Skeletal muscle tissue (tissue), 7 donors: ENCODE data around the gene NEURL1B.

GRCh38 chr5:169637595-169638275, 660 bp downstream of the DOCK2 start:
- PRO-cap, 3 experiments, result no peak in any of the 3 experiments
- RAMPAGE, long total RNA, result no peak
- RRBS, 2 experiments, result no CpG with 5 or more reads among the region's 17 CpGs

DNA sequence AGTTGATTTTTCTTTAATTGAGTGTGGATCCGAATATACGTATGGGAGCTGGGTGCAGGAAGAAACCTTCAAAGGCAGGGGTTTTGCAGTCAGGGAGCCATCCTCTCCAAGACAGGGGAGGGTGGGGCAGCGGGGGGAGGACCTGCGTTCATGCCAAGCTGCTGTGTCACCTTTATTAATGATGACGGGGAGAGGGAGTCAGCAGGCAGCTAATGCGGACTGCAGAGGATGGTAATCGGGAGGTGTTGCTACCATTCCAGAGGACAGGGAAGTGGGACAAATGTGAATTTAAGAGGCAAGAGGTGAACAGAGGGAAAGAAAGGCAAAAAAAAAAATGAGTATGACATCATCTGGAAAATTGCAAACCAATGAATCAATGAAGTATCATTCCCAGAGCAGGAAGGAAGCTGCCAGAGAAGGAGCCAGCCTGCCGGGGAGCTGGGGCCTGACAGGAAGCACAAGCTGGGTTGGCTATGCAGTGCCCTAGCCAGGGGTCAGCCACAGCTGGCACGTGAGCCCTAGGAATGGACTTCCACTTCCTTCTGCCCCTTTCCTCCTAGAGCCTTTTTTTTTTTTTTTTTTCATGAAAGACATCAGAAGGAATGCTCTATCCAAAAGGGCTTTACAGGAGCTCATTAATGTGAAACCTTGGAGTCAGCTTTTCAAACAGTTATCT, 9.3 kb downstream of the INSYN2B start:
- PRO-cap, 3 experiments, result no peak in any of the 3 experiments
- RAMPAGE, long total RNA, result no peak
- RRBS, 2 experiments, result no CpG with 5 or more reads among the region's 9 CpGs

DNA sequence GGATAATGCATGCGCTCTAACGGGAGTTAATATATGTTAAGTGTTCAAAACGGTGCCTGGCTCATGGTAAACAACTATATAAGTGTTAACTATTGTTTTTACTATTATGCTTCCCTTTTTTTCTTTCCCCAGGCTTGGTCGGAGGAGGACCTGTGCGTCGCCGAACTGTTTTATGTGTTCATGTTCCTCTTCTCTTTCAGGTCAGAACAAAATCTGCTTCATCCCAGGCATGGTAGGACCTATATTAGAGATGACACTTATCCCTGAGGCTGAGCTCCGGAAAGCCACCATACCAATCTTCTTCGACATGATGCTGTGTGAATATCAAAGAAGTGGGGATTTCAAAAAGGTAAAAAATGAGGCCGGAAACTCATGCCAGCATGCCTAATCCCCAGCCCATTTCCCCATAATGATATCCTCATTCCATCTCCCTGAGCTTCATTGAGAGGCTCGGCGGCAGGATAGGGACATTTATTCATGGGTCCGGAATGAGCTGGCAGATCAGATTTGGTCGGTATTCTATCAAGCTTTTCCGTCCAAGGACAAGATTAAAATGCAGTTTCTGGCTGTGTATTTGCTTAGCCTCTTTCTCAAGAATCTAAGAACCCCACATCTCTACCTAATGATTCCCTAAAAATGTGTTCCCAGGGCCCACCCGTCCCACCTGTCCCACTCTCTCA, 38.6 kb upstream of the INSYN2B start:
- PRO-cap, 3 experiments, result no peak in any of the 3 experiments
- RAMPAGE, long total RNA, result no peak
- RRBS, 2 experiments, result 60 to 66% methylated on average over 4 of the region's 16 CpGs

GRCh38 chr5:170244361-170244869, 11.6 kb downstream of the C5orf58 start:
- PRO-cap, 3 experiments, result no peak in any of the 3 experiments
- RAMPAGE, long total RNA, result no peak
- RRBS, 2 experiments, result no CpG with 5 or more reads among the region's 10 CpGs

DNA sequence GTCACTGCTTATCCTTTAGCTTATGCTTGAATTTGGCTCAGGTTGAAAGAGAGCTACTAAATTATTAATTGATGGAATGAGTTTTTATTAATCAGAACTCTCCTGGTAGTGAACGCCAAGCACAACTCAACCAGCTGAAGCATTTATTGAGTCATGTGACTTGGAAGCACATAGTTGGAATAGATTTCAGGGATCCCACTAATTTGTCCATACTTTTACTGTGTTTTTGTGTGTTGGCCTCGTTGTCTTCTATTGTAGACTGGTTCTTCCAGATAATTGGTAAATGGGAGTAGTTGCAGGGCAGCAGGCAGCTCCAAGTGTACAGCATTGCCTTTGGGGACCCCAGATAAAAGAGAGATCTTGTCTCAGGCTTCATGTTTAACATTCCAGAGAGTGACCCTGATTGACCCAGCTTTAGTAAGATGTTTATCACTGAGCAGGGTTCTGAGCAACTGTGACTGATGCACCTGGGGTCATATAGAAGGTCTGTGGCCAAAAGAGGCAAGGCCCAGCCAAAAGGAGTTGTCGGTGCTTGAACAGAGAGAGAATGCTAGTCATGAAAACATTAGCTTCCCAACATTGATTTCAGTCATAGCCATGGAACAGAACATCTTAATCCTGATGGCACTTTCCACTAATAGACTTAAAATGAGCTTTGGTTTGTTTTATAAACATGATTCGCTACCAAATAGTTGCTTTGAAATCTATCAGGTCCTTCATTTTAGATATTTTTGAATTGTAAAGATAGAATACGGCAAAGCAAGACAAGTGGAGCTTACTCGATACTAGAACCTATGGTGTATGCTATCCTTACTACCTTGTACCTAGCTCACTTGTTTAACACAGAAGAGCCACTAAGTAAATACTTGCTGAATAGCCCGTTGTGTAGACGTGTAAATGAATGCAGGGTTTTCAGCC, 13.8 kb downstream of the C5orf58 start:
- PRO-cap, 3 experiments, result no peak in any of the 3 experiments
- RAMPAGE, long total RNA, result no peak
- RRBS, 2 experiments, result no CpG with 5 or more reads among the region's 8 CpGs

DNA sequence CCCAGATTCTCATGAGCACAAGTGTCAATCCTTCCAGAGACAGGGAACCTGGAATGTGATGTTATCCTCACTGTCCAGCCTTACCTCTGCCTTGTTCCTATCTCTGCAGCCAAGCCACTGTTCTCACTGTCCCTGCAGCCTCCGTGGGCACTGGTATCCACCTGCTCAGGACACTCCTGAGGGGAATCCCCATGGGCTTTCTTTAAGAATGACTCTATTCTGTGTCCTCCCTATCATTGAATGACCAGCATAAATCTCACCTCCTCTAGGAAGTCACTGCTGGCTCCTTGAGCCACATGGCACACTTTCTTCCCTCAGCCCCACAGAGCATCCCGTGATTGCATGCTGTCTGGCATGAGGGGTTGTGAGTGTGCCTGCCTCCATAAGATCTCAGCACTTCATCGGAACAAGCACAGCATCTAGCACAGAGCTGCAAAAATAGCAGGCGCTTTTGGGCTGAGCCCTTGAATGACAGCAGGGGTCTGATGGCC, 27.2 kb downstream of the C5orf58 start:
- PRO-cap, 3 experiments, result no peak in any of the 3 experiments
- RAMPAGE, long total RNA, result no peak
- RRBS, 2 experiments, result no CpG with 5 or more reads among the region's 4 CpGs

GRCh38 chr5:171396130-171396796, 8.6 kb downstream of the NPM1 start:
- PRO-cap, 3 experiments, result no peak in any of the 3 experiments
- RAMPAGE, long total RNA, result no peak
- RRBS, 2 experiments, result no CpG with 5 or more reads among the region's 7 CpGs

GRCh38 chr5:171570175-171570918, 150.9 kb downstream of the FGF18 start:
- PRO-cap, 3 experiments, result no peak in any of the 3 experiments
- RAMPAGE, long total RNA, result no peak
- RRBS, 2 experiments, result no CpG with 5 or more reads among the region's 2 CpGs

GRCh38 chr5:171924276-171925212, 81.9 kb downstream of the FBXW11 start:
- PRO-cap, 3 experiments, result no peak in any of the 3 experiments
- RAMPAGE, long total RNA, result no peak
- RRBS, 2 experiments, result 100% methylated on average over 3 of the region's 29 CpGs

DNA sequence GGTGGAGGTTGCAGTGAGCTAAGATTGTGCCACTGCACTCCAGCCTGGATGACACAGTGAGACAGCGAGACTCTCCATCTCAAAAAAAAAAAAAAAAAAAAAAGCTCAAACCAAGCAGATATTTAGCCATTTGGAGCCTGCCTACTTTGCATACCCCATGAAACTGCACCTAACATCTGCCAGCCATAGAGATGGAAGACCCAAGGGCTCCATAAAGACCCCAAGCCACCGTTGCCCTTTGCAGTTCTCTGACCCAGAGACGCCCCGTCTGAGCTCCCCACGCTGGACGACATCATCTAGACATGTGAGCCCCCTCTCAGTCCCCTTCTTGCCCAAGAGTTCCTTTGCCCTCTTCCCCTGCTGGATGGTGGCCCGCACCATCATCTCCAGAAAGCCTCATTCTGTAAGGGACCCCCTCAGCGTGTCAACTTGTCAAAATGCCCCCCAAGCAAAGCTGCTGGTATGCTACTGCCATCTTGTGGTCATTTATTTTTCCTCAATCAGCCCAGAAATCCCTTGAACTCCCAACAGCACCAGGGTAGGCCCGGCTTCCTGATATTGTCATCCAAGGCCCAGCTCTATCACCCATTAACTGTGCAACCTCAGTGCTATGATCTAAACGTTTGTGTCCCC, 53.0 kb upstream of the FBXW11 start:
- PRO-cap, 3 experiments, result no peak in any of the 3 experiments
- RAMPAGE, long total RNA, result no peak
- RRBS, 2 experiments, result no CpG with 5 or more reads among the region's 10 CpGs

DNA sequence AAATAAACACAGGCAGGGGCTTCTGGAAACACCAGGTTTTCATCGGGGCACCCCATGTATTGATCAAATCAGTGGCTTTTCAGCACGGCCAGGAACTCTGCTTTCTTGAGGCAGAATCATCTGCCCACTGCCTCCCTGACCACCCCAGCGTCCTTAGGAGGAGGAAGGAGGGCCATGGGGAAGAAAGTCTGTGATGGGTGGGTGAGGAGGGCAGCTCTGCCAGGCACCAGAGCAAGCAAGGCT, 88.3 kb downstream of the STK10 start:
- PRO-cap, 3 experiments, result no peak in any of the 3 experiments
- RAMPAGE, long total RNA, result no peak
- RRBS, 2 experiments, result no CpG with 5 or more reads among the region's 3 CpGs

DNA sequence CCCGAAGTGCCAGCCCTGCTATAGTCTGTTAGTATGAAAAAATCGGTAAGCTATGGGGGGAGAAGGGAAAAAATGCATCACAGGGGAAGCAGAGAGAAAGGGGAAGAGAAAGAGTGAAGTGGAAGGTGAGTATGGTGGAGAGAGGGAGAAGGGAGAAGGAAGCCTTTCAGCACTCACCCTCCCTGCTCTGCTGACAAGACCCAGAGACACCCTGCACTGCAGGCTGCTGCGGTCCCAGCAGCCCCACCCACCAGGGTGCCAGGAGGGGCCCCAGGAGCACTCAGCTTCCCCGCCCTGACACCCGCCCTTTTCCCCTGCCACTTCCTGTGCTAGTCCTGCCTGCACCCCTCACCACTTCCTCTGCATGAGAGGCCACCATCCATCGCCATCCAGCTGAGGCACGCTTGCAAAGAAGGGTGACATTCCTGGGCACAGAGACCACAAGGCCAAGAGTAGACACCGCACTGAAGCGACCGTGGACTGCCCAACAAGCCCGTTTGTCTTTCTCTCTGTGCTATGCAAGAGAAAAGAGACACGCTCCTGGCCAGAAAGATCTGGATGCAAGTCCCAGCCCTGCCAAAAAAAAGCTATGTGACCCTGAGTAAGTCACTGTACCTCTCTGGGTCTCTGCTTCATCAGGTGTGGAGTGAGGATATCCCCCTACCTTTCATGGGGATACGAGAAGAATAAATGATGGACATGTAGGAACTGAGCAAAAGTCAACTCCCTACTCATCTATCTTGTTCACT, 12.6 kb downstream of the STK10 start:
- PRO-cap, 3 experiments, result peak in 1 of 3 experiments; most common minus-strand start position 189 of the sequence (in 1)
- RAMPAGE, long total RNA, result no peak
- RRBS, 2 experiments, result no CpG with 5 or more reads among the region's 13 CpGs

- PRO-cap, 3 experiments, result no peak in any of the 3 experiments
- RAMPAGE, long total RNA, result no peak
- RRBS, 2 experiments, result no CpG with 5 or more reads among the region's 14 CpGs
Observed at GRCh38 chr5:172336796-172337691, 53.5 kb upstream of the UBTD2 start.

GRCh38 chr5:172443433-172444014, 10.8 kb downstream of the SH3PXD2B start:
- PRO-cap, 3 experiments, result no peak in any of the 3 experiments
- RAMPAGE, long total RNA, result no peak
- RRBS, 2 experiments, result no CpG with 5 or more reads among the region's 9 CpGs

DNA sequence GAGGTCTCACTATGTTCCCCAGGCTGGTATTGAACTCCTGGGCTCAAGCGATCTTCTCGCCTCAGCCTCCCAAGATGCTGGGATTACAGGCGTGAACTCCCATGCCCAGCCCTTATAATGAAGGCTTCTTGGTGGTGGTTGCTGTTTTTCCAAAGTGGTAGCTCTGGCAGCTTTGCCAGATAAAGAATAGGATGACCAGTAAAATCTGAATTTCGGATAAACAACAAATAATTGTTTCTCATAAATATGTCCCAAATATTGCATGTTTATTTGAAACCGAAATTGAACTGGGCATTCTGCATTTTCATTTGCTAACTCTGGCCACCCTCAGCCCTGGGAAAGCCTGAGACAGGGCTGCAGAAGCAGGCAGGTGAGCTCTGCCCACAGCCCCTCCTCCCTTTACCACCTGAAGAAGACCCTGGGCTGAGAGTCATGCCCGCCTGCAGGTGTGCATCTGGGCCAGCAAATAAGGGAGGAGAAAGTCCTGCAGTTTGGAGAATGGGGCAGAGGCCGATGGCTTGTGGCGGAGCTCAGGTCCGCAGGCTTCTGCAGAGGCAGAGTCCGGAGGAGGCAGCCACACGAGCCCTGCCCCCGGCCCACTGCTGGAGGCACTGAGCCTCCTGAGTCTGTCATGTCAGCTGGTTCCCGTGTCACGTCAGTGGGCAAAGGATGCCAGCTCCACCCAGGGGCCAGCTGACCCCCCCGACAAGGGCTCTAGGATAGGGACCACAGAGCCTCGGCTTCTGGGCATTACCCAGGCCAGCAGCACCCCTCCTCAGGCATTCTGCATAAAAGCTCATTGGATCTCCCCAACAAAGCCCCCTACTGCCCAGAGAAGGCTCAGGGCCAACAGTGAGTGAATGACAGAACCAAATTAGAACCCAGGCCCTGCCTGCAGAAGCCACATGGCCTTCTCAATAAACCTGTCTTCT, 8.7 kb downstream of the SH3PXD2B start:
- PRO-cap, 3 experiments, result no peak in any of the 3 experiments
- RAMPAGE, long total RNA, result no peak
- RRBS, 2 experiments, result no CpG with 5 or more reads among the region's 16 CpGs

- PRO-cap, 3 experiments, result no peak in any of the 3 experiments
- RAMPAGE, long total RNA, result no peak
- RRBS, 2 experiments, result 89 to 96% methylated on average over 3 of the region's 9 CpGs
Observed at GRCh38 chr5:172533083-172533474, 78.8 kb upstream of the SH3PXD2B start.

DNA sequence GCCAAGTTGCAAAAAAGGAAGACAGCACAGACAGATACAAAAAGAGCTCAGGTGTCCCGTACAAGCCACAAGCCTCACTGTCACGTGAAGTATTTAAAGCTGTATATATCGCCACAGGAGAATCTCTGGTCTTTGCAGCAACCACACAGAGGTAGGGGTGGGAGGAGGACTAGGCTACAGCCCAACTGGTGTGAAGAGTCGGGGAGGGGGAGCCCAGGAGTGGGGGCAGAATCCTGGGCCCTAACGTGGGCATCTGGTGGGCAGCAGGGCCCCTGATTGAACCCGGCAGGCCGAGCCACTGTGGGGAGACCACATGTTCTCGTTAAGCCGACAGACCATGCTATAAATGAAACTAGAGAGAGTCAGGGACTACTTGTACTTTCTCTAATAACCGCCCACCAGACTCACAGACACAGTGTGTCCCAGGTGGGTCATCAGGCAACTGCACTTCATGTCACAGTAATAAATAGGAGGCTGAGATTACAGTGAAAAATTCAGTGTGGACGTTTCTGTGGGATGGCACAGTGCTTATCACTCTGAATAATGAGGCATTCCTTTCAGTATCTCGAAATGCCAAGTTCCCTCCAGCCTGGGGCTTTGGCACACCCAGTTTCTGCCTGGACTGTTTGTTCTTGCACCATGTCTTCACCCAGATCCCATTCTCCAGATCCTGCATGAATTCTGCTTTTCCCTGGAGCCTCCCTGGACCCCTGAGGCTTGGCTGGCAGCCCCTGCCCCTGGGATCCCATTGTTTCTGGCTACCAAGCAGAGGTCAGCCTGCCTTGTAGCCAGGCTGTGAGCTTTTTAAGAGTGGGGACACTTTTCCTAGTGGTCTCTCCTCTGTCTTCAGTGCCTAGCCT, 79.4 kb upstream of the SH3PXD2B start:
- PRO-cap, 3 experiments, result peak in 1 of 3 experiments; most common plus-strand start position 497 of the sequence (in 1); most common minus-strand start position 347 of the sequence (in 1)
- RAMPAGE, long total RNA, result no peak
- RRBS, 2 experiments, result no CpG with 5 or more reads among the region's 12 CpGs

DNA sequence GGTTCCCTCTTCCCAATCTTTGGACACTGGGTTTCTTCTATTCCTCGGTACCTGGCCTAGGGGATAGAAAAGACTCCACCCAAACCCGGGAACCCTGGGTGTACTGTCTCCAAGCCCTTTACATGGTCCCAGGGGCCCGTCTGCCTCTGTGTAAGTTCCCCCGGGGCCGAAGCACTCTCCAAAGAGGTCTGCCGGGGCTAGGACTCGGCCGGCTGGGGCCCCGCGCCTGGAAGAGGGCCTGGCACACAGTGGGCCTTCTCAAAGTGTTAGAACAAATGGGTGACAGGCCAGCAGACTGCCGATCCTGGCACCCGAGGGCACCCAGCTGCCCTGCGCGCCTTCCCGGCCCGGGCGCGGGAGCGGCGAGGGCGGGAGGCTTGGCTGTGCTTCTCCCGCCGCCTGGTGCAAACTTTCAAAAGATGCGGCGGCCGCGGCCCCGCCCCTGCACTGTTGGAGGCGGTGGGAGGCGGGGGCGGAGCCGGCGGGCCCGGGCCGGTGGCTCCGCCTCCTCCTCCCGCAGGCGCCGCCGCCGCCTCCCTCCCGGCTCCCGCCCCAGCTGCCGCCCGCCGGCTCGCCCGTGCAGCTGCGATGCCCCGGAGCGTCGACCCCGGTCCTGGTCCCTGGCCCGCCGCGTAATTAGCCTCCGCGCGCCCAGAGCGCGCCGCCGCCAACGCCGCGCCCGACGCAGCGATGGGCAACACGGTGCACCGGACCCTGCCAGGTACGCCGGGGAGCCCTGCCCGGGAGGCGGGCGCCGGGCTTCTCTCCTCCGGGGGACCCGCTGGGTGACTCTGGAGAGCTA, at the start of gene NEURL1B:
Gene NEURL1B, plus strand, starts transcription at position 547 of the 802 bp plus-strand sequence.
- PRO-cap, 3 experiments, result peak in 2 of 3 experiments; most common plus-strand start position 532 of the sequence (in 1); most common minus-strand start position 385 of the sequence (in 2)
- RAMPAGE, long total RNA, result no peak
- RRBS, 2 experiments, result 2% methylated on average over 24 to 32 of the region's 79 CpGs

- PRO-cap, 3 experiments, result no peak in any of the 3 experiments
- RAMPAGE, long total RNA, result no peak
- RRBS, 2 experiments, result no CpG with 5 or more reads among the region's 11 CpGs
Observed at GRCh38 chr5:172647355-172648009, 6.4 kb downstream of the NEURL1B start.

DNA sequence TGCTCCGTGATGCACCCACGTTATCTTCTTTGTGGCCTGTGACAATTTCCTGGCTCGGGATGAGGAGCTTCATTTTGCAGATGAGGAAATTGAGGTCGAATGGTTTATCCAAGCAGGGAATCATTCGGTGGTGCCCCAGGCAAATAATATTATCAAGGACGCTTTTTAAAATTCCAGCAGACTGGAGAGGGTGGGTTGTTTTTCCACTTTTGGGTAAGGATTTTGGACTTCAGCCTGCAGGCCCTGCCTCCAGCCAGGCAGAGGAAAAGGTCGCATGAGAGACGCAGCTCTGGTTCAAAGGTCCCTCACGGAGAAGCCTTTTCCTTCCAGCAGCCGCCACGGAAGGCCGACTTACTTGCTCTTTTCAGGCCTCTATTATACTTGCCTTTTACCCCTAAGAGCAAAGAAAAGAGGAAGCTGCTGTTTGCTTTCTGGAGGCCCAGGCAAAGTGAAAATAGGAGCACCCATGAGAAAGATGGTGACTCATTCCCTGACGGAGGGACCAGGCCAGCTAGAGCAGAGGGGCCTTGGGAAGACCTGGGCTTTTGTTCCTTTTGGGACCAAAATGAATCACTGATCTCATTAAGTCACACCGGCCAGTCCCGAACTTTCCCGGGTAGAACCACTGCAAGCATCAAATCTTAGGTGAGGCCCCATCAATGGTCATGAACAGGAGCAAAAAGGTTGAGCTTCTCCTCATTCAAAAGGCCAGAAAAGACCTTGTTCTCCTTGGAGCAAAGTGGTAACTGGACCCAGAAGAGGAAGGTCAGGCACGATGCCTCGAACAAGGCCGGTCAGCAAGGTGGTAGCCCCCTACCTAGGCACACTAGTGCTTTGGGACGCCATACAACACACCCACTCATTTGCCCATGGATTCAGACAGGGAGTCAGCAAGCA, 23.0 kb upstream of the DUSP1 start:
- PRO-cap, 3 experiments, result no peak in any of the 3 experiments
- RAMPAGE, long total RNA, result no peak
- RRBS, 2 experiments, result no CpG with 5 or more reads among the region's 20 CpGs